Umbilical cord (tissue), 2 donors: ENCODE measurements around the gene SCRN2.

- RAMPAGE, long total RNA = start-site peak on the minus strand at chr17:47841227-47841297, 15 and 20 reads in 2 replicates
Measured at GRCh38 chr17:47840505-47841623, at the start of gene SCRN2. SCRN2 (minus strand) TSS chr17:47841273.

DNA sequence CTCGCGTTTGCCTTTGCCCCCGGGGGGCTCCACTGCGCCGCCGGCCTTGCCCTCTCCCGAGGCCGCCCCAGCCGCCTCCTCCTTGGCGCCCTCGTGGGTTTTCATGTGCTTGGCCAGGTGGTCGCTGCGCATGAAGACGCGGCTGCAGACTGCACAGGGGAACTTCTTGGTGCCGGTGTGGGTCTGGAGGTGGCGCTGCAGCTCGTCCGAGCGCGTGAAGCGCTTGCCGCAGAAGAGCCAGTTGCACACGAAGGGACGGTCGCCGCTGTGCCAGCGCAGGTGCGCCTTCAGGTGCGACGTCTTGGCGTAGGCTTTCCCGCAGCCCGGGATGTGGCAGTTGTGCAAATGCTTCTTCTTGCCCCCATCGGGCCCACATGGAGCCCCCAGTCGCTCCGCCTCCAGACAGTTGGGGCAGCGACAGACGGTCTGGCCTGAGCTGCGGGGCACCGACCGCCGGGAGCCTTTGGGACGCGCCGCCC, 3.6 kb downstream of the SP6 start:
- RAMPAGE, long total RNA = no peak

DNA sequence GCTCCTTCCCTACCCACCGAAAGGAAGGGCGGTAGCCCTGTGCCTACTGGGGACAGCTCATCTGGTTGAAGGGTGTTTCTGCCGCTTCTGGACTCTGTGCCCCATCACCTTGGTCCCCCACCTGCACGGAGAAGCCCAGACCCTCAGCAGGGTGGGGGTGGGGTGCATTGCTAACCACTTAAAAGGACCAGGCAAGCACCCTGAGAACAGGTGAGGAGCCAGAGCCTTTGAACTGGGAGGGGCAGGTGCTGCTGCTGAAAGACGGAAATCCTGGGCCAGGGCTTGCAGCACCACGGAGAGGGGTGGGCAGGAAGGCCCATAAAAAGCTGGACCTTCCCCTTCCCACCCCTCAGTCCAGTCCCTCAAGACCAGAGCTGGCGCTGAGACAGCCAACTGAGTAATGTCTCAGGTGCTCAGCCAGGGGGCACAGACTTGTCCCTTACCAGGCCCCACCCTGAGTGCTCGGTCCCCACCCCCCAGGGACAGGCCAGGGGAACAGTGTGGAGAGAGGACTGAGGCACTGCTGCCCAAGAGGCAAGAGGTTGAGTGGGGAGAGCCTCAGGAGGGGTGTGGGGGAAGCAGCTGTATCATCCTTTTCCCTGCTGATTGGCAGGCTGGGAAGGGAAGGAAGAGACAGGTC, 11.0 kb upstream of the SP2 start:
- RAMPAGE, long total RNA = no peak

GRCh38 chr17:47901930-47902490, 6.0 kb downstream of the SP2 start:
- RAMPAGE, long total RNA = no peak

- RAMPAGE, long total RNA = no peak
Measured at GRCh38 chr17:47983957-47984430, 13.1 kb downstream of the CDK5RAP3 start.

GRCh38 chr17:48026330-48026908, 11.2 kb downstream of the COPZ2 start:
- RAMPAGE, long total RNA = no peak

DNA sequence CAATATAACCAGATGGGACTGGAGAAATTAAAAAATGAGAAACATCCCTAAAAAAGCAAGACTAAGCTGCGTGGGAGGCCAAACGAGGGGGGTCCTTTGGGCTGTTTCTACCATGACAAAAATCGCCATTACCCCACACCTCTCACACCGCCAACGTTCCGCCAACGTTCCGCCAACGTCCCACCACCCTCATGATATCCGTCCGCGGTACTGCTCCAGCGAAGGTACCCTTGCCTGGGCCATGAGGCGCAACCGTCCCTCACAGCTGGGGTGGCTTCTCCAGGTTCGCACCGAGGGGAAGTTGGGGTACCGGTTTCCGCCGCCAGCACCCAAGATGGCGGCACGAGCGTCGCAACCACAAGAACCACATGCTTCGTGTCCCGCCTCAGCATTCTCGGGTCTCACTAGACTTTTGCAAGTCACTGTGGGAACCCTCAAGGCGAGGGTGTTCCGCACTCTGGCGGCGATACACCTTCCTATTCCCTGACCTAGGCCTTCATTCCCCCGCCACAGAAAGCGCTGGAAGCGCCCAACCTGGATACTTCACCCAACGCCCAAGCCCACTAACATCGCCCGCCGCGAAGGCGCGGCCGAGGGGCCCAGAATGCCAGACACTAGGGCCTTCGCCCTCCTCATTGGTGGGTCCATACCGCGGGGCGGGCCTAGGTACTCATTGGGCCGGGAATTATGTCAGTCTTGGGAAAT, 521 bp upstream of the NFE2L1 start:
- RAMPAGE, long total RNA = no peak

DNA sequence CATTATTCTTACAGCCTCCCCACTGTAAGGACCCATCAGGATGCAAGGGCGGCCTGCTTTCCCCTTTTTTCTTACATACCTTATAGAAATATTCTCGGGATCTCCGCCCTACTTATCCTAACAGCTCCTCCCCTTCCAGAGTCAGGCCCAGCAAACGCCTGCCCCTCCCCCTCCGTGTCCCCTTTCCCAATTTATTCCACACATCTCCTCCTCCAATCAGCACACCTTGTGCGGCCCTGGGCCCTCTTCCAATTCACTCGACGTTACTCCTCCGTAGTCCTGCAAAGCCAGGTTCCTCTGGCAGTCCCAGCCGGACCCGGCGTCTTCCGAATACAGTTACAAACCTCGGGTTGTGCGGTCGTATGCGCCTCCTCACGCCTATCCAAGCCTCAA, 752 bp downstream of the CBX1 start:
- RAMPAGE, long total RNA = no peak

GRCh38 chr17:48528013-48528637, 2.7 kb downstream of the HOXB1 start:
- RAMPAGE, long total RNA = no peak

- RAMPAGE, long total RNA = no peak
Measured at GRCh38 chr17:48558054-48558455, 13.1 kb upstream of the HOXB2 start.

GRCh38 chr17:48558456-48558899, 13.6 kb upstream of the HOXB2 start:
- RAMPAGE, long total RNA = no peak

DNA sequence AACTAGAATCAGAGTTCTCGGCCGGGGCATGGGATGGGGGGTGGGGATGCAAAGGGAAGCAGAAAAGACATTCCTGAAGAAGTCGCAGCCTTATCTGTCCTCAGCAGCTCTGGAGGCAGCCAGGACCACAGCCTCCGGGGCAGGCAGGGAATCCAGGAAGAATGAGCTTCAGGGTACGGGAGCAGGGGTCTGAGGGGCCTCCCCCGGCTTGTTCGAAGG, 7.9 kb downstream of the HOXB4 start:
- RAMPAGE, long total RNA = no peak

DNA sequence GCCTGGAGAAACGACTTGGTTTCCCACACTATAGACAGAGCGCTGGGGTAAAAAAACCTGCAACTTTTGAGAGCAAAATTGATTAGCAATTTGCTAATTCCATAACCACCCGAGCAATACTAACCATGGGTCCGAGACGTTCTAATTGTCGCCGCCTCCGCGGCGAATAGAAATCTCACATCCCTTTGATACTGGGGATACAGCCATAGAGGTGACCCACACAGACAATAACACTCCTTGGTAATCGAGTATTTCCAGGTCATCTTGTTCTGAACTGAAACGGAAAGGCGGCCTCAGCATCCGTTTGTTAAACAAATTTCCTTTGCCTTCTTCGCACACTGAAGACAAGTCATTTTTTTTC, 1.0 kb upstream of the HOXB4 start:
- RAMPAGE, long total RNA = no peak

GRCh38 chr17:48586294-48586764, 3.7 kb downstream of the HOXB3 start:
- RAMPAGE, long total RNA = no peak

- RAMPAGE, long total RNA = no peak
Measured at GRCh38 chr17:48594238-48594597, 639 bp upstream of the HOXB5 start.

- RAMPAGE, long total RNA = no peak
Measured at GRCh38 chr17:48610024-48610161, 924 bp downstream of the HOXB7 start.

DNA sequence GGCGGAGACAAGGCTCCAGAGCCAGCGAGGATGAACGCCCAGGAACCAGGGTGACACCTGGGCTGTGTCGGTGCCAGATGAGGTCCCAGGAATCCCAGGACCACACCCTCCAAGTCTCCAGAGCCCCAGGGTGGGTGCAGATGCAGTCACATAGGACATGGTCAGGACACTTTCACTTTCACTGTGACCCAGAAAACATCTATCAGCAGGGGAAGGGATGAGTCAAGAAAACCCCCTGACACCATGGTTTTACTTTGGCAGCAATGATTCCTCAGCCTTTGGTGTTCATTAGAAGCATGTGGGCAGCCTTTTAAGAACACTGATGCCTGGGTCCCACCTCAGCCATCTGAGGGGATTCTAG, 25.4 kb downstream of the TTLL6 start:
- RAMPAGE, long total RNA = no peak

DNA sequence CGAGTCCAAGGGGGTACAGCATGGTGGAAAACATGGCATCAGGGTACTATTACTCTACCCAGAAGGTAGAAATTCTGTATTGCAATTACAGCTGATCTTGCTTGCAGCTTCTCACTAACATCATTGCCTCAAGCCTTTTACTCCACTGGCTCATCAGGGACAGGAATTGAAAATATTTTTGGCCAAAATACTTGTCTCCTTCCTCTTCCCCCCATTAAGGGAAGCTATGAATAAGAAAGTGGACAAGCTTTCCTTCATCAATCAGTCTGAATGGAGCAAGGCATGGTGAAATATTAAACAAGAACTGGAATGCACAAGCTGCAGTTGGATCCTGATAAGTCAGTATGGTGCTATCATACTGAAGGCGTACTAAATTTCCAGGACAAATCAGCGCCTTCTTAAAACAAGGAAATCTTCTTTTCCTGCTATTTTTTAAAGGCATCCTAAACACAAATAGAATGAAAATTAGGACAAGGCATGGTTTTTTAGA, 12.9 kb downstream of the TTLL6 start:
- RAMPAGE, long total RNA = no peak

DNA sequence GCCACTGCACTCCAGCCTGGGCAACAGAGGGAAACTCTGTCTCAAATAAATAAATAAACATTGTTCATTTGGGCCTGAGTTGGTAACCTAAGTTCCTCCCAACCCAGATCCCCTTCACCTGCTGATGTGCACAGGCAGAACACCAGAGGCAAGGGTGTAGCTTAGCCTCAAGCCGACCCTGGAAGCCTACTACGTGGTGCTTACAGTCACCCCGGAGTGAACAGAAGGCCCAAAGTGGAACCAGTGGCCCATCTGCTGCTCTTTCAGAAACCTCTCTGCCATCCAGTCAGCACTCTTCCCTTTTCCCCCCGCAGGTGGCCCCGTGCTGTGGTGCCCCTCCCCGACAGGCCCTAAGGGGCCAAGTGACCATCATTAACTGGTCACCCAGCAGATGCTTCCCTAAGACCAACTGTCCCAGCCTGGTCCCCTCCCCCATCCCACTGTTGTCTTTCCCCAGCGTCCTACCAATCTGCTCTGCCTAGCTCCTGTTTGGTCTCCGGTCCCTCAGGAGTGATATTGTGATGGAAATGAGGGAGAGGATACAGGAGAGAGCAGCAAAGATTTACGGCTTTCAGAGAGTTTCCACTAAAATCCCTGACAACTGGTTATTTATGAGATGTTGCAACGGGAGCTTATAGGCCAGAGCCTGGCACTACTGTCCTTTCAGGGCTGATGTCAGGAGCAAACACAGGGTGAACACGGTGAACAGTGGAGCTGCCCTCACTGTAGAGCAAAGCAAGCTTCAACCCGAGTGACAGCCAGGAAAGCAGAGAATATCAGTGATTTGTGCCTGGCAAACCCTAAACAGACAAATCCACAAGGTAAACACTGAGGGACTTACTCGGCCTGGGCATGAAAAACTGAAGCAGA, 1.3 kb upstream of the TTLL6 start:
- RAMPAGE, long total RNA = no peak

- RAMPAGE, long total RNA = start-site peak on the plus strand at chr17:48851562-48851628, 27 and 8 reads in 2 replicates
Measured at GRCh38 chr17:48851346-48851844, 20.6 kb downstream of the CALCOCO2 start.